ENCODE results near the genes CNOT1, TERB1 and CES2.

GRCh38 chr16:58519214-58520392 is 4.3 kb downstream of the SETD6 start:
- PRO-cap: no peak
- RAMPAGE, long total RNA: no peak

- PRO-cap: bidirectional peak, plus-strand start at chr16:58630013, minus-strand start at chr16:58629826; bidirectional peak, plus-strand start at chr16:58630601, minus-strand start at chr16:58630352
- RAMPAGE, long total RNA: no peak
Observed at GRCh38 chr16:58629710-58630921, at the start of gene CNOT1. Gene CNOT1, minus strand, starts transcription at chr16:58629826.

DNA sequence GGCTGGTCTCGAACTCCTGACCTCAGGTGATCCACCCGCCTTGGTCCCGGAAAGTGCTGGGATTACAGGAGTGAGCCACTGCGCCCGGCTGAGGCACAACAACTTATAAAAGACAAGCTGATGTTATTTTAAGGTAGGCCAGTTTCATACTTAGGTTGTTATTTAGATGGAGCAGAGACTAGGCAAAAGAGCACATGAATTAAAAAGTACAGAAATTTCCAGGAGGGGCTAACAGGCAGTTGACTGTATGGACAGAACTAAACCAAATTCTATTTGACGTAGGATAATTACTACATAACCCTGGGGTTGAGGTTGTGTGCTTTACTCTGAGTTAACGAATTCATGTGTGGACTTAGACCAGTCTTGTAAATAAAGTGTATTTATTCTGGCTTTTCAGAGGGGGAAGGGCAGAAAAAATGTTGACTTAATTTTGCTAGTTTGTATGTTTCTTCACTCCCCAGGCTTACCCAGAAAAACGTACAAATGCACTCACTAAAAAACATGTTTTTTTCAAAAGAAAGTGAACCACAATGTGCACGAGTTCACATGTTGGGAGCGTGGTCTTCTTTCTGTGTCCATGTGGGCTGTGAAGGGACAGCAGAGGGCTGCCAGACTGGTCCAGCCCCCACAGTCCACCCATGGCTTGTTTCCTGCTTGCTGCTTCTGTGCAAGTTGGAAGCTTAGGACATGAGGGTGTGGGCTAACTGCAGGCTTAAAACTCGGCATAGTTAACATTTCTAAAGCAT is 13.1 kb downstream of the GOT2 start:
- PRO-cap: no peak
- RAMPAGE, long total RNA: no peak

DNA sequence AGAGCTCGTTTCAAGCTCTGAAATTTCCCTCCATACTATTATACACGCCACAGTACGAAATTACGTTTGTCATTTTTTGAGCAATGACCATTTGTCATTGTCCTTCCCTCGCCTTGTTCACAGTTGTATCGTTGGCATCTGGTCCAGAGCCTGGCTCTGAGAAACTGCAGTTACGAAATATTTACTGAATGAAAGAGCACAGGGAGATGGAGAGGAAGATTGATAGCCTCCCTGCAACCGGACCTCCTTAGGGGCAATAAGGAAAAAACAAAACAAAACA is 960 bp downstream of the GOT2 start:
- PRO-cap: no peak
- RAMPAGE, long total RNA: no peak

DNA sequence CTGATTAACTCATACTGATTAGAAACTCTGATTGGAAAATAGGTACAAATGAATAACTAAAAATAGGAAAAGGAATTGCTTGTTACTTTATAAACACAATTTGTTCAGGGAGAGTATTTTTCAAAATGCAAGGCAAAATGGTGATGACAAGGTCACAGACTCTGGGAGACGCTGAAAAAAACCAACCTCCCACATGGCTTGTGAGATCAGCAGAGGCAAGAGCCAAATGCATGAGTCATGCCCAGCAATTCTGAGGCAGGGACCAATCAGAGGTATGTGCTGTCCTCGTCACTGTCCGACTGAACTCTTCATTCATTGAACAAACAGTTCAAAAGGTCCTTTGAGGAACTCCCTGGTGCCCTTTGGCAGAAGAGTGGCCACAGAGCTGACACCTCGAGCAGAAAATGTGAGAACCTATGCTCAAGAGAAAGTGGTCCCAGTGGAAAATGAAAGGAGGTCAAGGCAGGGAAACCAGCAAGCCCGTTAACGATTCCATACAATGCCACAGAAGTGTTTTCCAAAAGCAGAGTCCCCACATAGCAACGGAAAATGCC is 51.0 kb downstream of the CDH11 start:
- PRO-cap: no peak
- RAMPAGE, long total RNA: no peak

DNA sequence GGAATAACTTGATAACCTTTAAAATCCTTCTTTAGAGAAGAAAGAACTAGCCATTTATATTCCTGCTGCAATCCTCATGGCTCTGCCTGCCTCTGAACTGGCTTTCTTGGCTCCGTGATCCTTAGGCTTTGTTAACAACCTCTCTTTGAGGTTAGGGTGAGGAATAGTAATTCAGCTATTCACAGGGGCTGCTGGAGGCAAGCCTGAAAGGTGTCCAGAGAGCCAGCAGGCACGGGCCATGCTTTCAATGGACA is 530.2 kb upstream of the CDH11 start:
- PRO-cap: no peak
- RAMPAGE, long total RNA: no peak

DNA sequence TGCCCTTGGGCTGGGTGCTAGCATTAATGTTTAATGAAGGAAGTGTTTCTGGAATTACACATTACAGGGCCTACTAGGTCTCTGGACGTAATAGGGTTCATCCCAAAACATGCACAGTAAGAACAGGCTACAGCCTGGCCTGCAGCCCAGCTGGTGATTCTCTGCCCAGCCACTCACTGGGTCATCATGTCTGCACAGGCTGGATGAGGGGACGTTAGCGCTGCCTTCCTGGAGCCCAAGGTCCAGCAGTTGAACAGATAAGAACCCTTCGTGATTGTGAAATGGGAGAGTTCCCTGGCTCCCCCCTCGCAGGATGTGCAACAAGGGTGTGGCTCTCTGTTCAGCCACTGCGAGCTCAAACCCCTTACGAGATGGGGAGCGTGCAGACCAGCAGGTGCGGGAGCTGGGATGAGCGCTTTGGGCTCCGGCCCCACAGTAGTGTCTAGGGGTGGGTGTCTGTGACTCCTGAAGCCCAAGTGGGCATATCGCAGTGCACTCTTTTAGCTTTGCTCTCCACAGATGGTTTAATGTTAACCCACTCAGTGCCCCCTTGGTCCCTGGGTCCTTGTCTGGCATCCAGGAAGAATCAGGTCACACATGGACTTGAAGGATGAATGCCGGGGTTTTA is 199.9 kb upstream of the CDH5 start:
- PRO-cap: no peak
- RAMPAGE, long total RNA: no peak

GRCh38 chr16:66503007-66503436 is 46.9 kb downstream of the TK2 start:
- PRO-cap: no peak
- RAMPAGE, long total RNA: no peak

DNA sequence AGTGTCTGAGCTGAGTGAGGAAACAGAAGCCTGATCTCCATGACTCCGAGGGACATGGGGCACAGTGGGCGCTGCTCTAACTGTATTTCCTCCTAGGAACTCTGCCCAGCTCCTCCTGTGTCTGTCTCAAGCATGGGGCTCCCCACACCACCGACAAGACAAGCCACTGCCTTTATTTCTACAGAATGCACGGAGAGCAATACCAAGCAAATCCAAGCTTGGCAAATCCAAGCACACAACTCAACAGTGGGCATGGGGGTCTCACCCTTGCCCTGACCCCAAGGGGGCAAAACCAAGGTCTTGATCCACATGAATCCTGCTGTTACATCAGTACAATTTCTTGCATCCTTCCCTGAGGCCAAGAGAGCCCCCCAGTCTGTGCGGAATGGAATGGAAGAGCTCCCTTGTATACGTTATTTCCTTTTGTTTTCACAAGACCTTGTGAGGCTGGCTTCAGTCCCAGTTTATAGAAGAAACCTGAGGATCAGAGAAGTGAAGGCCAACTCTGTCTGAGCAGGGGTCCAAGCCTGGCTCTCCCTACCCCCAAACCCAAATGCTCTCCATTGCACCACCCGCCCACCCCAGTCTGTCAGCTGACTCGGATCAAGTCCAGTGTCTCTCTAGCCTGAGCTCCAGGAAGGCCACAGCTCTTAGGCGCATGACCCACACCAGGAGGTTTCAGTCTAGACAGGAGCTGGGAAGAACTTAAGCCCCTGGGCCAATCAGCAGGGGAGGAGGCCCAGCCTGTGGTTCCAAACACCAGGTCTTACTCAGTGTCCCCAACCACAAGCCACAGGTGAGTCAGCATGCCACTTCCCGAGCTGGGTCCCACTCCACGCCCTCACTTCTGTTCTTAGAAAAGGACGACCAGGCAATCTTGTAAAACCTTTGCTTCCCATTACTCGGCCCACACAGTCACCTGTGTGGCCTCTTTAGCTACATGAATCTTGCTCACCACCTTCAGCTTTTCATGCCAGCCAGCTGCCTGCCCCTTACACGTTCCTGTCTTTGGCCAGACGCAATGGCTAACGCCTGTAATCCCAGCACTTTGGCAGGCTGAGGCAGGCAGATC is 28.0 kb downstream of the TK2 start:
- PRO-cap: no peak
- RAMPAGE, long total RNA: no peak

GRCh38 chr16:66615321-66615873 is 10.9 kb downstream of the CMTM3 start:
- PRO-cap: no peak
- RAMPAGE, long total RNA: no peak

GRCh38 chr16:66619908-66620794 is 15.6 kb downstream of the CMTM3 start:
- PRO-cap: no peak
- RAMPAGE, long total RNA: no peak

DNA sequence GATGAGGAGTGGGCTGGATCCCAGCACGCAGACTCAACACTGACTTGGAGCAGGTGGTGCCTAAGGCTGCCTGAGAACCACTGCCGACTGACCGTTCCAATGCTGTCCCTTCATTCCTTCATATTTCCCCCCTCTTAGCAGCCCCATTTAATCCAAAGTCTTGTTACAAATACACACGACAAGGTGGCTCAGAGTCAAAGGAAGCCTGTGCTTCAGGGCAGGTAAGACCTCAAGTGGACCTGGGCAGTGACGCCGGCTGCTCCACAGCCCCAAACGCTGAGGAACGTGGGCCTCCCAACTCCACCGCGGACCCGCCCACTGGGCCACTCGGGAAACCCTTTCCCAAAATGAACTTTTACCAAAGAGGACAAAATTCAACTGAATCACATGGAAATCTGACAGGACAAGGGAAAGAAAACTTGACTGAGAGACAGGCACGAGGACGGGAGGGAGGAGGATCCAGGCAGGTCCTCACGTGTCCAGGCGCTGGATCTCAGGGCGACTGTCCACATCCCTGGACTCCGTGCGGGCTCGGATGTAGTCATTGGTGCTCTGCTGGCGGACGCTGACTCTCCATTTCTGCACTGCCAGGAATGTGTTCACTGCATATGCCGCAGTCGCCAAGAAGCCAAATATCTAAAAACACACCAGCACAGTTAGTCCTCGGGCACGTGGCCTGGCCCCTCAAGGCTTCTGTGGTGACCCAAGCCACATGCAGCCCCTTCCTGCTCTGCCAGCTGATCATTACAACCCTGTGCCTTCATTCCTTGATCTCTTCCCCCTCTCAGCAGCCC is 17.3 kb downstream of the CMTM3 start:
- PRO-cap: no peak
- RAMPAGE, long total RNA: no peak

DNA sequence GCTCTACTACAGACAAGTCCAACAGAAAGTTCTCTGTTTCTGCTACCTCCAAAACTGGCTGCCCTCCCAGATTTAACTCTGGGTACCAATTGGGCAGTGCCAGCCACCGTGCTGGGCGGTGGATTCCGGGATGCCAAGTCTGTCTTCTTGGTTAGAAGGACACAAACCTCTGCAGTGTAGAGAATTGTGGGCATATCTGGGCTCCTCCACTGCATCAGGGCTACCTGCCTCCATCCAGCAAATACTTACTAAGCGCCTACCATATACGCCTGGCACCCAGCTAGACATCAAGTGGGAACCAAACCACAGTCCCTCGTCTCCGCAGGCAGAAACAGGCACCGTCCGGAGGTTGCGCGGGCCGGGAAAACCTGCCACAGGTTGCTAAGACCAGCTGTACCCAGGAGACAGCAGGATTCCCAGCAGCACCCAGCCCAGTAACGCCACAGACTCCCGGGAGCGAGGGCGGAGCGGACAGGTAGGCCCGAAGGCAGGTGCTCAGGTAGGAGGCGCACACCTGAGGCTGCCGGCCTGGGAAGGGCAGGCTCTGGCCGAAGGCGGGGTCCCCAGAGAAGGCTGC is 846 bp downstream of the CMTM4 start:
- PRO-cap: no peak
- RAMPAGE, long total RNA: no peak

- PRO-cap: no peak
- RAMPAGE, long total RNA: no peak
Observed at GRCh38 chr16:66706044-66706493, 9.5 kb upstream of the CMTM4 start.

DNA sequence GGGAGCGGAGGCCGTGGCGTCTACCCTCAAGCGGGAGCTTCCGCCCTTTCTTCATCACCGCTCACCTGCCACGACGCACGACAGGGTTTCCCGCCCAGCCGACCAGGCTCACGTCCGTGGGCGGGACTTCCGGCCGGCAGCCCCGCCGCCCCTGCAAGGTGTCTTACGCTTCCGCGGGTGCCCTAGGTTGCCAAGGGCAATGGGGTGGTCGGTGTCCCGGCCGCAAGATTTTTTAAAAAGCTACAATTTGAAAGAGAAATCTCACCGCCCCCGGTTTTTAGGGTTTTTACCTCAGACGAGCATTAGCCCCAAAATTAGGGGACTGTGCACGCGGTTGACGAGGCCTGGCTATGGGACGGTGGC is at the start of gene TERB1:
TERB1 (minus strand) TSS at position 79 of the 363 bp plus-strand sequence.
- PRO-cap: no peak
- RAMPAGE, long total RNA: no peak

DNA sequence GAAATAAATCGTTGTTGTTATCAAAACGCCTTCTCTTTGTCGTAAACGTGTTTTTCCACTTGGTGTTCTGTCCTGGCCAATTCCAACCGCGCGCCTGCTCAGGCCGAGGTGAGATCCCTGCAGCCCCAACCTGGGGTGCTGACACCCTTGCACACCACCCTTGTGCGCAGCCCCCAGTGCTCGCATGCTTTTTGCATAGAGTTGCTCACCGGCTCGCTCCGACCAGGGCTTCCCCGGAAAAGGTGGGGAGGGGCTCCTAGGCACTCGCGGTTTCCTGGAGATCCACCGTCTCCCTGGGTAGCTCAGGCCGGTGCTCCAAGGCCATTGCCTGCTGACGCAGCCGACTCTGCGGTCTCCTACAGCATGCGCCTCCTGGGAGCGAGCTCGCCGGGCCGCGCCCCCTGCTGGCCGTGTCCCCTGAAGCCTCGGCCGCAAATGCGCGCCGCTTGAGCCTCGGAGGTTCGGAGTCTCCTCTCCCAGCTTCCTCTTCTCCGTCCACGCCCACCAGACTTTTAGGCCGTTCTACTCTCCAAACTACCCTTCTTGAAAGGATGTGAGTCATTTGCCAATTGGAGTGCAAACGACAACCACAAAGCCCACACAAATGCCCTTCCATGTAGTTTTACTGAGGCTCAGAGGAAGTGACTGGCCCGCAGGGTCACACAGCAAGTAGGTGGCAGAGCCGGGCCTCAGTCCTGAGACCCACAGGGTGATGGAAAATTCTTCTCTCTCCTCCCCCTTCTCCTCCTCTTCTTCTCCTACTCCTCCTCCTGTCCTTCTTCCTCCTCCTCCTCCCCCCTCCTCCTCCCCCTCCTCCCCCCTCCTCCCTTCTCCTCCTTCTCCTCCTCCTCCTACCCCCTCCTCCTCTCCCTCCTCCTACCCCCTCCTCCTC is 7.2 kb upstream of the PDP2 start:
- PRO-cap: no peak
- RAMPAGE, long total RNA: no peak

DNA sequence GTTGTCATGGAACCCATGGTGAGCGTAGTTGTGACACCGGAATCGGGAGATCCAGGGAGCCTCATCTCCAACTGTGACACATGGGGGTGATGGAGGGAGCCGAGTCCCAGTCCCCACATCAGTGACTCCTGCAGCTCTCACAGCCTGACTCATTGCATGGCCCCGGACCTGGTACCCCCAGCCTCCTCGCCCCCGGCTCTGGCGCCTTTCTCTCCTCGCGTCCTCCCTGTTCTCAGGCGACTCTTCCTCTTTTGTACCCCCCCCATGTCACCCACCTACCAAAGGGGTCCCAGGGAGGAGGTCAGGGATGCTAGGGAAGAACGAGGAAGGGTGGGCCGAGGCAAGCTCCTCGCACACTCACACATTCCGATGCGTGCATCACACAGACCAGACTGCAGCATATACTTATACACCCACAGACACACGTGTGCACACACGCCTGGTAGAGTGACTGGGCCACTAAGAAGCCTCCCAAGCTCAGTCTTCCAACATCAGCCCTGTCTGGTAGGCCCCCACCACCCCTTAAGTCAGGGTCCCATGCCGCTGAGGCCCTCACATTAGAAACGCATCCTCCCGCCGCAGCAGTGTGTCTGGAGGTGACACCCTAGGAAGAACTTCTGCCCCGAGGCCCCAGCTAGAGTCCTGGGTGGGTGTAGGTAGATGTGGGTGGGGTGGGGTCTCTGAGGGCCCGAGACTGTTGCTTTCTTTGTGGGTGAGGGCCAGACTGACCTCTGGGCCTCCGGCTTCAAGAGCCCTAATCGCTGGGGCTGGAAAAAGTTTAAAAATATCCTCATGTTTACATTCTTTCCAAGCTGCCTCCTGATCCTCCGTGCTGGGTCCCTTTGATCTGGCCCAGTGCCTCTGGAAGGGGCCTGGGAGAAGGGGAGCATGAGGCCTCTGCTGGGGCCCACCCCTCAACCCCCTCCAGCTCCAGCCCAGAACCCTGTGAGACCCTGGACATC is 13.9 kb downstream of the CDH16 start:
- PRO-cap: no peak
- RAMPAGE, long total RNA: no peak

- PRO-cap: no peak
- RAMPAGE, long total RNA: no peak
Observed at GRCh38 chr16:66934601-66935813, at the start of gene CES2. Gene CES2, plus strand, starts transcription at chr16:66935516.

DNA sequence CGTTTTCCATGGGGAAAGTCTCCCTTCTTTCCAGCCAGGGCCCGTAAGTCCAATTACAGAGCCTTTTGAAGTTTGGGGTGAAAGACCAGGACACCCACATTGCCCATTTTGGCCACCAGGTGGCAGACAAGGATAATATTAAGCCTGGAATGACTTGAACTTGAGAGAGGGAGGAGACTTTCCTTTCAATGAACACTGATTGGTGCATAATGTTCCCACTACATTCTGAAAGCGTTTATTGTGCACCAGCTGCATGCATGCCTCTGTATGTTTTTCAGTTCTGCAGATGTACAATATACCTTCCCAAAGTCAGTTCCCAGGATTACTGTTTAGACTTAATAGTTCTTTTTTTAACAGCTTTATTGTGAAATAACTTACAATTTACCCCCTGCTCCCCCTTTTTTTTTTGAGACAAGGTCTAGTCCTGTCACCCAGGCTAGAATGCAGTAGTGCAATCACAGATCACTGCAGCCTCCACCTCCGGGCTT is 12.0 kb downstream of the CES2 start:
- PRO-cap: no peak
- RAMPAGE, long total RNA: no peak

GRCh38 chr16:67029569-67030608 is 940 bp downstream of the CBFB start:
- PRO-cap: bidirectional peak, plus-strand start at chr16:67029965, minus-strand start at chr16:67029917
- RAMPAGE, long total RNA: no peak